ENCODE measurements around a stretch of chr10.

- PRO-cap: no peak
- RAMPAGE, long total RNA: no peak
Measured at GRCh38 chr10:21100061-21100776, 203.1 kb upstream of the NEBL start.

DNA sequence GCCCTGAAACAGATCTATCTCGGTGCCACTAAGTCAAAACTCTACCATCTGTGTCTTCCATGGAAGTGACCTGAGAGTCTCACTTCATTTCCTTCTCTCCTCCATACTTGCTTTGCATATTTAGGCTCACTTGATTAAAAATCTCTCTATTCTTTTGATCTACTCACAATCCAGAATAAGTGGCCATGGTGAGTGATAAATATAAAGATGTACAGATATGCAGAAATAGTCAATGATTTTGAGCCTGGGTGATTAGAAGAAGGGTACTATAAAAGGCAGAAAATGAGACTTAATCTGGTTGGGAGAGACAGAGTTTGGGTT, 225.2 kb upstream of the NEBL start:
- PRO-cap: no peak
- RAMPAGE, long total RNA: start-site peak on the minus strand centred at position 200 of the sequence, 105 bp wide, 9 reads

DNA sequence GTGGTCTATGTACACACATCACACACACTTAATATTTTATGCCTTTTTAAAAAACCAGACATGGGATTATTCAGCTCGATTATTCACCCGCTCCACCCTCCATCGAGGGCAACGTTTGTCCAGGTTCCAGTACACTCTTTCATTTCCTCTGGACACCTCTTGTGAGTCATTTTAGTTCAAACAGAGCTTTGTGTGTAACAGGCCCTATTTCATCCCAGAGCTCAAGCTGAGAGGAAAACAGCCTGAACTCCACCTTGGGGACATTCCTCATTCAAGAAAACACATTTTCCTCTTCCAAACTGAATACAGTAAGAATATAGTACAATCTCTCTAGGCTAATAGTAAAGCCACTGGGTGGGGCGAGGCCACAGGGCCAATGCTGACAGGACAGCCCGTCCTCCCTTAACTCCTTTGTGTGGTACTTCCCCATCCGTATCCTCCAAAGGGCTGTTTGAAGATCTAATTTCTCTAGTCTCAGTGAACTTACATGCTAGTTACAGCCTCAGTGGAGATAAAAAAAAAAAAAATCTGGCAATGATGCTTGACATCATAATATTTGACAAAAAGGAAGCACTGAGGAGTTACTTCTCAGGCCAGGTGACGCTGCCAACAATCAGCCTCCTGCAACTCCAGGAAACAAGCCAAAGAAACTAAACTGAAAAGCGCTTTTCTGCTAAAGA, 238.0 kb upstream of the NEBL start:
- PRO-cap: no peak
- RAMPAGE, long total RNA: no peak

DNA sequence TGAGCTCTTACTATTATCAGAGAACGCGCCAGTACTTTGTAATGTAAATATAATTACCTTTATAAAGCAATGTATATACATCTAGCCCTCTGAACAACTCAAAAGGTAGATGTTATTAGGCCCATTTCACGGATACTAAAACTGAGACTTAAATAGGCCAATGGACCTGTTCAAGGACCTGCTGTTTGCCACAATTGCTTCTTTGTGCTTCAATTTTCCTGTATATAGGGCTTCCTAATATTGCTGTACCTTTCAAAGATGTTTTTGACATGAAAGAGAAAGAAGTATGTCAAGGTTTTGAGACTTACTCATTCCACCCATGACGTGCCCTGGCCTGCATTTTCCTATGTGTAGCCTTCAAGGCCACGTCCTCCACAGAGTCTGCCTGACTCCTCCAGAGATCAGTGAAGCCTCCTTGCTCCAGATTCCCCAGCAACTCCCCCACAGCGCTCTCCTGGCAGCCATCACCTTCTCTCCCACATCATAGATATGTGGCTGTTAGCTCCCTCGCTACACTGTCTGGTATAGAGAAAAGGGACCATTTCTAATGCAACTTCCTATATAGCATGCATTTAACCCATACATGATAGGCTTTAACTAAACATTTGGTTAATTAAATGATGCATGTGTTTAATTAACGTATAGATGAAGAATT, 156.5 kb downstream of the SKIDA1 start:
- PRO-cap: no peak
- RAMPAGE, long total RNA: no peak

- PRO-cap: no peak
- RAMPAGE, long total RNA: no peak
Measured at GRCh38 chr10:21514609-21515425, 10.7 kb downstream of the SKIDA1 start.

DNA sequence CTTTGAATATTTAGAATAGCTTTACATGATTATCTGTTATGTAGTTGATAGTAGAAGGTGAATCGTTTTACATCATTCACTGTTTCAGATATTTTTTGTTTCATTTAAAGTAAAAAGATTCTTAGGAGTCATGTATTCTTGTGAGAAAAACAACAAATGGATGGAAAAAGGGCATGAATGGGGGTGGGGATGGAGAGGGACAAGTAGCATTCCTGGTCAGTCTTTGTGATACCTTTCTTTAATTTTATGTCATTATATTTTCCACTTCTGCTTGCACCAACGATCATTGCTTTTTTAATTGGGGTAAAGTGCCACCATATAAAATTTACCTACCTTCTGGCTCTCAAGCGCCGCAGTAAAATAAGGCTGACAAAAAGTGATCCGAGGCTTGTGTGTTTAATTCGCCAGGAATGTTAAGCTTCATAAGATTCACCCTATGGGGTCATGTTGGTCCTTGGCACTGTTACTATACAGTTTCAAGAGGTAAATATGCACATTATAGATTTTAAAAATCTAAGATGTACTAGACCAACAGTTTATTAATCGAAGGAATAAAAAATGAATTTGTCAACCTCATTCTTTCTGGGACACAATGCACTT, 3.3 kb upstream of the SKIDA1 start:
- PRO-cap: no peak
- RAMPAGE, long total RNA: no peak

GRCh38 chr10:21740562-21741336, 206.7 kb downstream of the MLLT10 start:
- PRO-cap: no peak
- RAMPAGE, long total RNA: no peak

- PRO-cap: no peak
- RAMPAGE, long total RNA: start-site peak on the minus strand at chr10:21928470-21928552, 19 reads
Measured at GRCh38 chr10:21928144-21928824, 75.2 kb downstream of the DNAJC1 start.

DNA sequence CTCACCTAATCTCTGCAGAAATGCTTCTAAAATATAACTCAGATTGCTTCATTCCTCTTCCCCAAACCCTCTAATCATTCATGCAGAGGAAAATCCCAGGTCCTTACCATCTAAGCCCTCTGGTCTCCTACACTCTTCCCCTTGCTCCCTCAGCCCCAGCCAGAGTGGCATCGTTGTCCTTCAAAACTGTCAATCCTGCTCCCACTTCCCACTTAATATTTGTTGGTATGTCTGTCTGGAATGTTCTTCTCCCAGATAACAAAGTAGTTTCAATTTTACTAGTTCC, 27.5 kb upstream of the DNAJC1 start:
- PRO-cap: no peak
- RAMPAGE, long total RNA: no peak

- PRO-cap: bidirectional peak, plus-strand start at chr10:22340446, minus-strand start at chr10:22340067
- RAMPAGE, long total RNA: no peak
Measured at GRCh38 chr10:22339946-22340194, 5.4 kb upstream of the SPAG6 start.

DNA sequence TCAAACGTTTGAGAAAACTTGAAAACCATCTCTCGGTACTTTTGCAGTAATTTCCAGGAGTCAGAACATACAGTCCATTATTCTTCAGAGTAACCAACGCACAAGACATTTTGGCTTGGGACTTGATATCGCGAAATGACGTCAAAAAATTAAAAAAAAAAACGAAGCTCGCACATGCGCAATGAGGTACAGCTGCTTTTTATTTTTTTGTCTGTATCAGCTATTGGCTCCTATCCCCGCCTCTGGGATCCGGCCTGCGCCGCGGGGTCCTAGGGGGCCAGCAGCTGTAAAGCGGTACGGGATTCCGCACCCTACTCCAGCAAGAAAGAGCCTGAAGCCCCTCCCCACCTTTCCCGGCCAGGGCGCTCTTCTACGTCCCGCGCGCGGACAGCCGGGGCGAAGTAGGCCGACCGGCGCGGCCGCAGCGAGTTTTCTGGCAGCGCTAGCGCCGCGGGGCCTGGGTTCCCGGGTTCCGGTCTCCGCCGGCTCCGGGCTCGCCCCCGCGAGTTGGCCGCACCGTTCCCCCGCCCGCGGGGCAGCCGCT, 5.0 kb upstream of the SPAG6 start:
- PRO-cap: bidirectional peak, plus-strand start at position 252 of the sequence, minus-strand start outside the sequence
- RAMPAGE, long total RNA: no peak

- PRO-cap: no peak
- RAMPAGE, long total RNA: no peak
Measured at GRCh38 chr10:22629778-22630209, 84.6 kb downstream of the PIP4K2A start.

DNA sequence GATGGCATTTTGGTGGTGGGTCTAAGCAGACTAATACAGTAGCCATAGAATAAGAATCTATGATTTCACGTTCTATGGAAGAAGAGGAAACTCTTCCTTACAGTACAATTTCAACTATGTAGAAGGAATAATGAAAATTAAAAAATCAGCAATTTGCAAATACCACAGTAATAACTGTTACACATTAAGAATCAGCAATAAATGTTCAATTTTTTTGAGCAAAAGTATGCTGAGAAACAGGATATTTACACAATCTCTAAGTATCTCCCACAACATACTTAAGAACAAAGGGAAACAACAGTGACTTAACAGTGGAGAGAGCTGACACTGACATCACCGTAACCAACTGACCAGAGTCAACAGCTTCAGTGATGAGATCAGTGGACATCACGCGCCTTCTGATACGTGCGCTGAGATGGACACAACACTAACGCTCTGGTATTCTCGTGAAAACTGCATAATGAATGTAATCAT, 82.8 kb downstream of the PIP4K2A start:
- PRO-cap: no peak
- RAMPAGE, long total RNA: no peak

DNA sequence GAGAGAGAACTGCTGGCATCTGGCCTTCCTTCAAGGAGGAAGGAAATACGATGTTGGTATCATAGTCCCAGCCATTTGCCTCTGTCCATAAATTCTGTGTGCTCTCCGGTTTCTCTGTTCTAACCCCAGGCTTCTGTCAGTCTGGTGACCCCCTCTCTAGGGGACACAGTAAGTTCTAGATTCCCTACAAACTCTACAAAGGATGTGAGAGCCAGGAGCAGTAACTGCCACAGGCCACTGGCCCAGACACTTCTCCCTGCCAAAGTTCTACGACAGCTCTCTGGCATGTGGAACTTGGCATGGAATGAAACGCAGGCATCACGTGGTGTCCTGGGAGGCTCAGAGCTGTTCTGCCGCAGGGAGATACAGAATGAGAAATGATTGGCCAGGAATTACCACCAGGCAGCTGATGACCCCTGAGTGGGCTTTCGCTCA, 29.9 kb upstream of the MSRB2 start:
- PRO-cap: no peak
- RAMPAGE, long total RNA: no peak

GRCh38 chr10:23173753-23174757, 18.1 kb upstream of the PTF1A start:
- PRO-cap: no peak
- RAMPAGE, long total RNA: no peak

GRCh38 chr10:23192785-23193396, 779 bp downstream of the PTF1A start:
- PRO-cap: no peak
- RAMPAGE, long total RNA: no peak

DNA sequence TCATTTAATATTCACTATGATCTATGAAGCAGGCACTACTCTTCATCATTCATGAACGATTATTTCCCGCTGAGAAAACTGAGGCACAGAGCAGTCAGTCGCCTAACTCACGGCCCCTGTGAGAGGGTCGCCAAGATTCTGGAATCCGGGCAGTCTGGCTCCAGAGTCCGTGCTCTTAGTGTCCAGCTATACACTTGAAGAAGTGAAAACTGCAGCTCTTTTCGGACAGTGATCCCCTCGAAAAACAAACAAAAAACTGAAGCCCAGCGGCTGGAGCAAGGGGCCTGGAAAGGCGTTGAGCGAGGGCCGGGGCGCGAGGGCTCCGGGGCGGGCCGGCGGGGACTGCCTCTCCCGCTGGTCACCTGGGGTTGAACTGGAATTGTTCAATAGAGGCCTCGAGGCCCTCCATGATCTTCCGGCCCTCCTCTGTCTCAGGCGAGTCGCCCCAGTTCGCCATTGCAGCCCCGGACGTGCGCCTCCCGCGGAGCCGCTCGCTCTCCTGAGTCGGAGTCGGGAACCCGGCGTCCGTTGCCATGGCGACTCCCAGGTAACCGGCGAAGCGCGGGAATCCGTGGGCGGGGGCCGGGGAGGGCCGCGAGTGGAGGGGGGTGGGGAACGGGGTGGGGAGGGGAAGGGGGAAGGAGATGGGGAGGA, 926 bp downstream of the C10orf67 start:
- PRO-cap: no peak
- RAMPAGE, long total RNA: no peak

DNA sequence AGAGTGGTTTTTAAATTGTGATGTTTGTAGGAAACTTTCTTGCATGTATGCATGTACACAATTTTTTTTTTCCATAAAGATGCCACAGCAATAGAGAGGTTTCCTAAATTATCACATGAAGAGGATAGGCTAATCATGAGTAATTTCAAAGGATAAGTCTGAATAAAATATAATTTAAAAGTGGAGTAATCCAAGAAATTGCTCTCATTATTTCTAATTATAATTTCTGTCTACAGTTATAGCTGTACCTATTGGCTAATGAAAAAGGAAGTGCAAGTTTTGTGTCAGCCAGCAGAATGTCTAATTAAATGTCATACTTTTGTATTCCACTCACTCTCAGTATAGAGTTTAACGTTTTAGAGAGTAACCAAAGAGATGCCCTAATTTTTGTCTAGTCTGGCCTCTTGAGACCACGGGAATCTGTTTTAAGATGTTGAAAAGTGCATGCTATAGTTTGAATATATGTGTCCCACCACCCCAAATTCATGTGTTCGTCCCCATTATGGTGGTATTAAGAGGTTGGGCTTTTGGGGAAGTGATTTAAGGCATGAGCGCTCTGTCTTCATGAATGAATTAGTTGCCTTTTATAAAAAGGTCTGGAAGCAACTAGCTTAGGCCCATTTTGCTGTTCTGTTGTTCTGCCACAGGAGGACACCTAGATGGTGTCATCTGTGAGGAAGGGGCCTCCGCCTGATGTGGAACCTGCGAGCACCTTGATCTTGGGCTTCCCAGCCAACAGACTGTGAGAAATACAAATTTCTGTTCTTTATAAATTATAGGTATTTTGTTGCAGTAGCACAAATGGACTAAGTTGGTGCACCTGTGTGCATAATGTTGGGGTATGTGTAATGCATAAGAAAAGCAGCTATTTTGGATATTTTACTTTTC, 3.6 kb downstream of the OTUD1 start:
- PRO-cap: no peak
- RAMPAGE, long total RNA: no peak

GRCh38 chr10:24119907-24120171, 89.1 kb upstream of the KIAA1217 start:
- PRO-cap: no peak
- RAMPAGE, long total RNA: no peak

- PRO-cap: no peak
- RAMPAGE, long total RNA: no peak
Measured at GRCh38 chr10:24251248-24252171, 42.6 kb downstream of the KIAA1217 start.

Measured in vagina (tissue), 1 donor.